ENCODE measurements around the genes MYH3 and MYOCD.

- PRO-cap, 2 experiments = no peak in any of the 2 experiments
- RAMPAGE, long total RNA, 4 experiments = start-site peak on the minus strand in 2 of 4 experiments, at chr17:10019793-10020027 at its widest, 14 to 28 reads per replicate
Observed at GRCh38 chr17:10019672-10020523, 114.8 kb upstream of the RCVRN start.

DNA sequence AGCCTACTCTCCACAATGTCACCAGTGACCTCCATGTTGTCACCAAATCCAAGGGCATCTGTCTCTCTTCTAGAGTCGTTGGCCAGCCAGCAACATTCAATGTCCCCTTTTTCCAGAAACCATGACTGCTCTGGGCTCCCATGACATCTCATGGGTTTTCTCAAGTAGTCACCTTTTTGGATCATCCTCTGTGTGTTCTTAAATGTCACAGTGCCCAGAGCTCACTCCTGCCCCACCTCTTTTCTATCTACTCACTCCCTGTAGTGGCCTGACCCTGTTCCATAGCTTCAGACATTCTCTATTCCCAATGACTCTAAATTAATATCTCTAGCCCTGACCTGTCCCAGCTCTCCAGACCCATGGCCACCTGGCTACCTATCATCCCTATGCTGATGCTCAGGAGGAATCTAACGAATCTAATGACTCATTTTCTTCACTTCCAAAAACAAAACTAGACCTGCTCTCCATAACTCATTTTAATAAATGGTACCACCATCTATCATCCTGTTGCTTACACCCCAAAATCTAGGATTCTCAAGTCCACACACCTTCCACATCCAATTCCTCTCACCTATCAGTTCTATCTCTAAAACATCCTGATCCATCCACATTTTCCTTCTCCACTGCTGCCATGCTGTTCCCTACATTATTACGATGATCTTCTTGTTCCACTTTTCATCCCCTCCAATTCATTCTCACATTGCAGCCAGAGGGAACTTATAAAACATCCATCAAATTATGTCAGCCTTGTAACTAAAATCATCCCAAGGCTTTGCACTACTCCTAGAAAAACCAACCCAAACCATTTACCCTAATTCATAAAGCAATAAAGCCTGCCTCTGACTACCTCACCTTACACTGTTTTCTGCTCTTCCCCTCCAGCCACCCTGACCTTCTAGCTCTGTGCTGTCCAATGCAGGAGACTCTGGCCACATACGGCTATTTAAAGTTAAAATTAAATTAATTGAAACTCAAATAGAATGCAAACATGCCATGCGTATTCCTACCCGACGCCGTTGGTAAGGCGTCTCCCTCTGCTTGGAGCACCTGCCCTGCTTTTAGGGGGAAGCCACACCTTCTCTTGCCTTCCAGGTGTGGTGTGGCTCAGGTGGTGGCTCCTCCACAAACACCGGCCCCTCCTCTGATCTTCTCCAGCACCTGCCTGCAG lies 93.8 kb downstream of the GAS7 start:
- PRO-cap, 2 experiments = no peak in any of the 2 experiments
- RAMPAGE, long total RNA, 4 experiments = no peak in any of the 4 experiments

DNA sequence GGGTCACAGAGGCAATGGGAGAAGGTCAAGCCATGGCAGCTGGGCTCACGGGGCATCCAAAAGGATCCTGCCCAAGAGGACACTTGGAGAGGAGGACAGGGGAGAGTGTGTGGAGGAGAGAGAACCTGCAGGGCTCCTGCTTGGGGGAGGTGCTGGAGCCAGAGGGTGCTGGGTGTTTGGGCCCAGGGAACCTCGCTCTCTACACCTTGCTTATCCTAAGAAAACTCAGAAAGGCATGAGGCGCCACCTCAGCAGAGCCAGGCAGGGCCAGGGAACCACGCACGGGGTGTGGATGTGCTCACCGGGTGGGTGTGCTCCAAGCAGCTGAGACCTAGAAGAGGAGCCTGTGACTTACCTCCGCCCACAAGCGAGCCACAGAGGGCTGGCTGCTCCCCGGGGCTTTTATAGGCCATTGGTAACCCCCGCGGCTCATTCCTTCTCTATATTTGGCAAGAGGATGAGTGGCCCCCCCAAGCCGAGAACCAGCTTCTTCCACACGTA lies at the start of gene MYH3:
Gene MYH3 (minus strand): TSS at position 376 of the 501 bp plus-strand sequence.
- PRO-cap, 2 experiments = no peak in any of the 2 experiments
- RAMPAGE, long total RNA, 4 experiments = no peak in any of the 4 experiments

- PRO-cap, 2 experiments = no peak in any of the 2 experiments
- RAMPAGE, long total RNA, 4 experiments = no peak in any of the 4 experiments
Observed at GRCh38 chr17:10733069-10733523, 3.3 kb upstream of the TMEM220 start.

DNA sequence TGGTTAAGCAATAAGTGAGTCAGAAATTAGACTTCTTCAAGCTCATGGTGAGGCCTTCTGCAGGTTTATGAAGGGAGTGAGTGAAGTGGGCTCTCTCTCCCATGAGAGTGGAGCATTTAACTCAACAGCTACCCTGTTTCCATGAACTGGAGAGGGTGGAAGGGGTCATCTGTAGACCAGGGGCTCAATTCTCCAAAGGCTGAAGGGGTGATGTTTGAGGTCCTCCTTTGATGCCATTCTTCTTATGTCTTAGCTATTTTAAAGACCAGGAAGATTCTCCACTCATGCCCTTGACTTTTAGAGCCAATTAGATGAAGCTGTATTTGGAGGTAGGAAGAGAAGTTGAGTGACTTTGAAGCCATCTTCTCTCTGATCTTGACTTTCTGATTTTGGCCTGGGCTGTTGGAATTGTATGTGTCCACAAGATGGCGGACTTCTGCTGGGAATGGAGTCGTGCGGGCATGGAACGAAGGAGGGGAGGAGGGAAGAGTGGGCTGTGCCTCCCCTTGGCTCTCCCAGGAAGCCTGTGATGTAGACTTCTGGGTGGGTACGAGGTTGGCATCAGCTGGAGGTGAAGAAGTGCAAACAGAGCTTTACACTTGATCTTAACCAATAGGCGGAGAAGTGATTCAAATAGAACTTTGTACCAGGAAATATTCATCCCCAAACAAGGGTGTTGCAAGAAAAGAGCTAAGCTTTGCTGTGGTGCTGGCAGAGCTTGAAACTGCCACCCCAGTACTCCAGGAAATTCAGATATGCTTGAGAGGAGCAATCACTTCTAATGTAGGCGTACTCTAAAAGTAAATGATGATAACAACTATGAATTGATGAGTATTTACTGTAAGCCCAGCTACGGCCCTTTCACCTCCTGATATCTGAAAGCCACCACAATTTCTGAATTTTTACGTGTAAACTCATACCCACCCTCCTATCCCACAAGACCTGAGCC lies 7.3 kb upstream of the TMEM220 start:
- PRO-cap, 2 experiments = no peak in any of the 2 experiments
- RAMPAGE, long total RNA, 4 experiments = no peak in any of the 4 experiments

DNA sequence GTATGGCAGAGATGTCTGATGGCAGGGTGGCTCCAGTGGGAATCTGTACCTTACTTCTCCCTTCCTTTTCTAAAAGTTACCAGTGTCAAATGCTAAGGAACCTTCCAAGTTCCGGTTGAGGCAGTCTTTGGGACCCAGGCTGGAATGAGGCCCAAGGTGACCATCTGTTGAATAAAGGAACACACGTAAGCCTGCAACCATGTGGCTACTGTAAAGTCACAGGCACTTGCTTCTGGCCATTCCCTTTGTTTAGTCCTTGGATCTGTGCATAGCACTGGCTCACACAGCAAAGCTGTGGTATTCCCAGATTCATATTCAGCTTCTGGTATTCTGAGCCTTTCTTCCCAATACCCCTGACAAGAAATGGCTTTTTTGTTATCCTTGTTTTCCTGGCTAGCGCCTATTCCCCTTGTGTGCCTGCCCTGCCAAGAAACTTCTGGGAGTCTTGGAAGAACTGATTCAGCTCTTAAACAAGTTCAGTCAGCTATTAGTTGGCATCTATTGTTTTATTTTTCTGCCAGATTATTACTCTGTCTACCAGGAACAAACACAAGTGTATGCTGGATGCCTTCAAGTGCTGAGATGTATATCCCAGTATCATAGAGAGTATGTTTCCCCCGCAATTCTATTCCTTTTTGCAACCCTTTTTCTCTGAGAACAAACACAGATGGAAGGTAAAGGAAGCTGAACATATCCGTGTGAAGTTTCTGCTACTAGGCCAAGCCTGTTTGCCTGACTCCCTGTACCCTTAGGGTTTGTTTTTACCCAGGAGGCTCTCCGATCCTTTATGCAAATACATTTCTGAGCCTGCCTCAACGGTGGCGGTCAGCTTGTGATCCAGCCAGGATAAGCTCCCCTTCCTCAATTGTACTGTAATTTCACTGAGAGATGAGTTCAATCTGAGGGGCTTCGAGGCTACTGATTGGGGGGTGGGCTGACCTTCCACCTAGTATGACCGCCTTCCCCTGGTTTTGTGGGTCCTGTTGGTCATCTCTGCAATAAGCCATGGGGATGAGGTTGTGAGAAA lies 13.1 kb downstream of the TMEM238L start:
- PRO-cap, 2 experiments = no peak in any of the 2 experiments
- RAMPAGE, long total RNA, 4 experiments = no peak in any of the 4 experiments

GRCh38 chr17:10843732-10844165 lies 5.9 kb upstream of the PIRT start:
- PRO-cap, 2 experiments = no peak in any of the 2 experiments
- RAMPAGE, long total RNA, 4 experiments = no peak in any of the 4 experiments

- PRO-cap, 2 experiments = no peak in any of the 2 experiments
- RAMPAGE, long total RNA, 4 experiments = no peak in any of the 4 experiments
Observed at GRCh38 chr17:10914027-10914395, 76.1 kb upstream of the PIRT start.

DNA sequence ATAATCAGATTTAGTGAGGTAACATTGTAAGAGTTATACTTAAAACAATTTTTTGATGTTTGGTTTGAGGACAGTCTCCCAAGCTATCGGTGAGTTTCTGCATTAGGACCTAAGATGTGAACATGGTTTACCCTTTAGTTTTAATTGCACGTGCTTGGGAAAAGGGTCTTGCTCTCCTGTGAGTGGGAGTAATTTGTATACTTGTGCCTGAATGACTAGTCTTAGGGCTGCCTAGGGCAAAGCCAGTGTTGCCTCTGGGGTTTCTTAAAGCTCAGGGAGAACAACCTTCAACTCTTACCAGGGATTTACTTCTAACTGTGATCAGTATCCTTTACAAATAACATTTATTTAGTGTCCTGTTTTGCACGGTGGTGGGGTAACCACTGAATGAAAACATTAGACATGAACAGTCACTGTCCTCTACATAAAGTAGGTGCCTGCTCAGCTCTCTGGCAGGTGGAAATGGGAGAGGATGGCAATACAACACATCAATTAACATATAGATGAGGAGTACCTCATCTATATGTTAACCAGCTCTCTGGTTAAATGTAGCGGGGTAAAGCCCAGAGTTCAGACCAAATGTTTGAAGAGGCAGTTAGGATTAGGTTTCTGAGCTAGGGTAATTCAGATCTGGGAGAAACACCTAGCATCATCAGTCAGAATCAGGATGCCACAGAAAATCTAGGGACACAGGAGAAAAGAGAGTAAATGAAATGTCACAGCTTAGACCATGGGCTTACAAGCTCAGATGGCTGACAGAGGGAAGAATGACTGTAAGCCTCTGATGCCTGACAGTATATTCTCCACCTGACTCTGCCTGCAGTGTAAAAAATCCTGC lies 63.8 kb downstream of the MAP2K4 start:
- PRO-cap, 2 experiments = no peak in any of the 2 experiments
- RAMPAGE, long total RNA, 4 experiments = start-site peak on the plus strand in 1 of 4 experiments, centred at position 619 of the sequence, 7 reads per replicate

DNA sequence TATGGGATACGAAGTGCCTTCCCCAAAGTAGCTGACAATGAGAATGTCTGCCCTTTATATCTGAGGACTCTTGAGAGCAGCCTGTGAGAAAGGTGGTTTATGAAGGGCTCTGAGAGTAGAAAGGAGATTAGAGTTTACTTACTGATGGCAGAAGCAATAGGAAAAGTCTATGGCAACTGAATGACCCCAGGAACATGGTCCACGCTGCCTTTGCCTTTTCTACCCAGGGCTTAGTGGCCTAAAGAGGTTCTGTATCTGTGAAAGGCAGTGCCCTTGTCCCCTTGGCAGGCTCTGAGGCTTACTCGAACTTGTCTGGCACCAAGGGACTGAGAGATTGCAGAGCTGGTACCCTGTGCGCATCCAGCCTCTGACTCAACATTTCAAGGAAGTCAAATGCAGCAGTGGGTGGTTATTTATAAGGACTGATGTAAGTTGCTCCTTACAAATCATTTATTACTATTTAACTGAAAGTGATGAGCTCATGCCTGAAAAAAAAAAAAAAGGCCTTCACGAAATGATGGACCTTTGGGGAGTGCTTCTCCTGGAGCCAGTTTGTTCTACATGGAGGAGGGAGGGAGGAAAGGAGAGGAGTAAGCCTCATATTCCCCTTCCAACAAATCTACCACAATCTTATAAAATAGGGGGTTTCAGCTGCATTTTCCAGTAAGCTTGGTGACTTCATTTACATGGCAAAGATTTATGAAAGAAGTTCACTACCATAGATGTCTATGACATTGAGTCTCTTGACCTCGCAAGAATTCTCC lies 299.8 kb upstream of the MYOCD start:
- PRO-cap, 2 experiments = no peak in any of the 2 experiments
- RAMPAGE, long total RNA, 4 experiments = no peak in any of the 4 experiments

- PRO-cap, 2 experiments = no peak in any of the 2 experiments
- RAMPAGE, long total RNA, 4 experiments = no peak in any of the 4 experiments
Observed at GRCh38 chr17:12622994-12623642, 42.6 kb upstream of the MYOCD start.

GRCh38 chr17:12627077-12627865 lies 38.4 kb upstream of the MYOCD start:
- PRO-cap, 2 experiments = no peak in any of the 2 experiments
- RAMPAGE, long total RNA, 4 experiments = no peak in any of the 4 experiments

- PRO-cap, 2 experiments = no peak in any of the 2 experiments
- RAMPAGE, long total RNA, 4 experiments = start-site peak on the plus strand in 2 of 4 experiments, at chr17:12665868-12666160 at its widest, 12 to 23 reads per replicate
Observed at GRCh38 chr17:12665270-12666361, at the start of gene MYOCD. TSS of gene MYOCD (plus strand) at chr17:12665890.

DNA sequence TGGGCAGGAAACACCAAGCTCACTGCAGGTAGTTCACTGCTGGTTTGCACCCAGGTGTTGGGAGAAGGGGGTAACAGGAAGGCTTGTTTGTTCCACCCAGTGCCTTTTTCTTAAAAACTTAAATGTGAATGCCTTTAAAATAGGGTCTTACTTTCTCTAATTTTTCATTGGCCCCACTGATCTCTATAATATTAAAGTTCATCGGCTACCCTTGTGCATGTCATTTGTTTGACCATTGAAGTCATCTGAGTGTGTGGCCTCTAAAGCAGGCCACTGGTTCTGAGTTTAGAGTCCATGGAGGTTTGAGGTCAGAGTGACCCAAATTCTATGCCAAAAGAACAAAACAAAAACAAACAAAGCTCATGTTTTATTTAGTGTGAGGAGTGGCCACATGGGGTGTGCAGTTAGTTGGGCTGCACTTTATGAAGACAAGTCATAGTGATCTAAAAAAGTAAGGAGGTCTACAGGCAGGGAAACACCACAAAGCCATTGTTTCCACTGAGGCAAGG lies 62.8 kb upstream of the COX10 start:
- PRO-cap, 2 experiments = no peak in any of the 2 experiments
- RAMPAGE, long total RNA, 4 experiments = no peak in any of the 4 experiments

GRCh38 chr17:14304121-14304822 lies 3.4 kb downstream of the HS3ST3B1 start:
- PRO-cap, 2 experiments = no peak in any of the 2 experiments
- RAMPAGE, long total RNA, 4 experiments = no peak in any of the 4 experiments

- PRO-cap, 2 experiments = no peak in any of the 2 experiments
- RAMPAGE, long total RNA, 4 experiments = no peak in any of the 4 experiments
Observed at GRCh38 chr17:14760970-14761335, 460.1 kb downstream of the HS3ST3B1 start.

GRCh38 chr17:14803972-14804386 lies 461.1 kb downstream of the PMP22 start:
- PRO-cap, 2 experiments = no peak in any of the 2 experiments
- RAMPAGE, long total RNA, 4 experiments = no peak in any of the 4 experiments

DNA sequence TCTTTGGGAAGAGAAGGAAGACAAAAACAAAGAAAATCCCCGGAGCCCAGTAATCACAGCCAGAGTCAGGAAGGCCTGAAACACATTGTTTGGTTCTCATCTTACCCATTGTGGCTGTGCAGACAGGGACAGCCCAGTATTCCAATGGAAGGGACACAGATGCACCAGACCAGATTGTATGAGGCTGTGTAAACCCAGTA lies 187.9 kb downstream of the PMP22 start:
- PRO-cap, 2 experiments = no peak in any of the 2 experiments
- RAMPAGE, long total RNA, 4 experiments = no peak in any of the 4 experiments

- PRO-cap, 2 experiments = no peak in any of the 2 experiments
- RAMPAGE, long total RNA, 4 experiments = no peak in any of the 4 experiments
Observed at GRCh38 chr17:15249521-15249876, 15.6 kb downstream of the PMP22 start.

- PRO-cap, 2 experiments = no peak in any of the 2 experiments
- RAMPAGE, long total RNA, 4 experiments = no peak in any of the 4 experiments
Observed at GRCh38 chr17:15496867-15497332, 29.5 kb upstream of the CDRT4 start.

Measured in upper lobe of left lung (tissue), 5 donors.